Subcutaneous adipose tissue (tissue), 3 donors: ENCODE measurements around a stretch of chr2.

DNA sequence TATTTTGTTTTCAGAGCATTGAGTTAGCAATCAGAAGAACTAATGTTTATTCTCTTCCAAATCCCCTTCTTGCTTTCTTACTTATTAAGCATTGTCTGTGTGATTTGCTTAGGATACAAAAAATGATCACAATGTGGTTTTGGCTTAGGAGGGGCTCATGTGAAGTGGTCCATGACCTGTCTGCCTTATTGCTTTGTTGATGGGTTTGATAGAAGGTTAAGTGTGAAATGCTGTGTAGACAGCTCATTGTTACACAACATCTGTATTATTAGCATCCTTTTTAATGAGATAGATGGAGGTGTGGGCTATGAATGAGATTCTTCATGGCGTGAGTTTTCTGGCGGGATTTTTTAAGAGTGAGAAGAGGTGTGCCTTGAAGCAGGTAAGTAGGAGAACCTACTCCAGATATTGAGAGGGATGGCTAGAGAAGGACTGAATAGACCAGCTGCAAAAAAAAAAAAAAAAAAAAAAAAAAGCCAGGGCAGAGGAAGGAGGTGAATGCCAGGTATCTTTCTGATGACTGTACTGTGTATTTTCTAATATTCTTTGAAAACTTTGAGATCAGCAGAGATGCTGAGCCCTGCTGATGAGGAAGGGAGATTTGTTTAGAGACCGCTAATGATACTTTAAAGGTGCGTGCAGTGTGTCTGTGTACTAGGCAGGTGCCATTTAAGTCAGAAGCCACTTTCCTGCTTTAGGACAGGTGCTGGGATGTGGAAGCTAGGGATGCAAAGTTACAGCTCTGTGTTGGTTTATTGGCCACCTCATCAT, 43.7 kb downstream of the FMNL2 start:
- PRO-cap, result no peak
- RAMPAGE, long total RNA, 3 experiments, result no peak in any of the 3 experiments

DNA sequence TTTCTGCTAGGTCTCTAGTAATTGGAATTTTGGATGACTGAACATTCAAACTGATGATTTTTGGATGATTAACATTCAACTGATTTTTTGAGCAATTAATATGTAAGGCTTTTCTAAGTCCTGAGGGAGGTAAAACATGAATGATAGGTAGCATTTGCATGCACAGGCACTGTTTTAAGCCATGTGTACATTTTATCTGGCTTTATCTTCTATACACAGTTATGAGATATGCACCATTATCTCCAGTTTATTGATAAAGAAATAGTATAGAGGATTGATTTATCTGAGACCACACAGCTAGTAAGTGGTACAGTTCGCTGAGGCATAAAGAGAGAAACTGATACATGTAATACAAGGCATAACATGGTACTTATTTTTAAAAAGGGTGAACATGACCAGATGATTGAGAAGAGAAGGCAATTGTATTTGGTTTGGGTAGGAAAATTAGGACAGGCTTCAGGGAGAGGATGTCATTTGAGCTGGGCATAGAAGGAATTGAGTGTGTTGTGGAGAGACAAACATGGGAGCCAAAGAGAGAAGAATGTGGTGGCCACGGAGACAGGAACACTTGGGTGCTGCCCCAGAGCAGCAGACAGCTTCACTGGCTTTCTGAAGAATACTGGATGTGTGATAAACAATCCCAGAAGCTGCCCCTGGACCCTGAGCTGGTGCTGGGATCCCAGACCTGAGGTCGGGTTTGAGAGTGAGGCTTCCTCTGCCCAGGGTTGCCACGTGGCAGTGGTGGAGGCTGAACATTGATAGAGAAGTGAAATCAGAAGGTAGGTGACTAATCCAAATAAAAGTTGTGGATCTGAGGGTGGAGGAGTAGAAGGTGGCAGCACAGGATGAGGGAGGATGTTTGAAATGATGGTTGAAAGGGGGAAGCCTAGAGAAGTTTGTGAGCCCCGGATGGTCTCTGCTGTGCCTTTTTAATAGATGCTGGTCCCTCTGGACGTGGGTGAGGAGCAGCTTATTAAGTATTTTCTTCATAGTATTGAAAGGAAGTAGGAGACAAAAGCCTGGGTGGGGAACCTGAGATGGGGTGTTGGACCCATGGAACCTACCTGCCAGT, 63.8 kb downstream of the FMNL2 start:
- PRO-cap, result no peak
- RAMPAGE, long total RNA, 3 experiments, result no peak in any of the 3 experiments

DNA sequence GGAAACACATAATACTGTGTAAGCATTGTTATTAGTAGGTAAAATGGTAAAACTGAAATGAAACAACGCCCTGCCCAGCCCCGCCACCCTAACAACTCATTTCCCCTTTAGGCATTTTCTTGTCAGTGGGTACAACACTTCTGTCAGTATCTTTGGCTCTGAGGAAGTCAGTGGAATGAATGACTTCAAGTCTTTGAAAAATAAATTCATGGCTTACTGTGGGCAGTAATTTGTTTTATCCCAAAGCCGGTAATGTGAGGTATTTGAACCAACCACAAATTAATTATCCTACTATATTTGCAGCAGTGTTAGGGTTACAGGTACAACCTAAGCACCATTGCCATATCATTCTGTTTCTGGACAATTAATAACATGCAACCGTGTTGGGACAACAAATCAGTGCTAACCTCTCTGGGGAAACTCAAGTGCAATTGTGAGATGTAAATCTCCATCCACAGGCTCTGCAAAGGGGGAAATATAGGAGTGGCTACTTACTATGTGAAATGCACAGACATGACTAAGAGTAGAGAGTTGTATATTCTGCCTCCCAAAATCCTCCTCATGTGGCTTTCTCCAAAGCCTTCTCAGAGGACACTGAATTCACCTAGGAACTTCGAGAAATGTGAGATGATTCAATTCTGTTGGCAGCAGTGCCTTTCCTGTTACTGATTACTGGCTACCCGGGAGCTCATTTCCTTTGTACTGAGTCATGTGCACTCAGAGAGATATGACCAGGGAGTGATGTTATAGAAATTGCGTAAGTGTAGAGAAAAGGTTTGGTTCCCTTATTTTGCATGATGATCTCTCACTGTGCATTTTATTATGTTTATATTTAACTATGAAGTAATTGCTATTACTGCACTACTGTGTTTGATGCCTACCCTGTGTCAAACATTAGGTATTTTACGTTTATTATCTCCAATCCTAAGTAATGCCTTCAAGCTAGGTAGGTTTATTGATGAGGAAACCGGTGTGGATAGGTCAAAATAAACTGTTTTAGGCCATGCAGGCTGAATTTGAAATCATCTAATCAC, 86.4 kb downstream of the FMNL2 start:
- PRO-cap, result bidirectional peak, plus-strand start at position 725 of the sequence, minus-strand start at position 596 of the sequence
- RAMPAGE, long total RNA, 3 experiments, result no peak in any of the 3 experiments

DNA sequence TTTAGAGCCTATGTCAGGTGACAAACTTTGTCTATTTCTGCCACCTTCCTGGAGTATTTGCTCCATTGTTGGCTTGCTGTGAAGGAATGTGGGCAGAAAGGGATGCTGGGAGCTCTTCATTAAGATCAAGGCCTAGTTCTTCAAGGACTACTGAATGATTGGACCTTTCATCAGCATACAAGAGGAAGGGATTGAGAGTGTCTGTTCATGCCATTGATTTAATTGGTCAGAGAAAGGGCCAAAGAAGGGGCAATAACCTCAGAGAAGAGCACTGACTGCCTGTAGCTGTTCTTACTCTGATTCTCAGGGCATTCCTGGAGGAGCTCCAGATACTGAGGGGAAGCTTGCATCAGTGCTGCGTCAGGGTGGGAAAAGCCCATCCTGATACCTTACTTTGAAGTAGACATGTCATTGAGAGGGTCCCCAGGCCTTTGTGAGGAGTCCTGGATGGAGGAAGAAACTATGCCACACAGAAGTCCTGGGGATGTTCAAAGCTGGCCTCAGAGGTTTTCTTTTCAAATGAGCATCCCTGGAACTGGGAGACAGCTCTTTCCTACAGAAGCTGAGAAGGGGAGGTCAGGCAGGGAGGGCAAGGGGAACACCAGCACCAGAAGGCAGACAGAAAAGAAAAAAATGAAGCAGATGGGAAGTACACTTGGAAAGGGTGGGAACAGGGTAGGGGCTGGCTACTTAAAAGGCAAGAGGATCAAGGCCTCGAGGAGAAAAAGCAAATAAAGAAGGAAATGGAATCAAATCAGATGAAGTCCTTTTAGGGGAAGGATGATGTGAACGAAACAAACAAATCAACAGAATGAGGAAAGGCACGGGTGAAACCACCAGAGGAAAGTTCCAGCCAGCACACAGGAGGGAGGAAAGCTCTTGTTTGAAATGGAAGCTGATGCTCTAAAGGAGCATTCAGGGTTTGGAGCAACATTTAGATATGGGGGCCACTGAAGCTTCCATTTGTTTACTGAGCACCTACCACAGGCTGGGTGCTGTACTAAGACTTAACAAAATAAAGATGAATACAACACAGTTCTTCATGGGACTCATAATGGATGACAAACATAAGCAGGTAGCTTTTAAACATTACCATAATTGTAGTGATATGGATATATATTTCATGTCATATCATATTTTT, 120.0 kb downstream of the FMNL2 start:
- PRO-cap, result no peak
- RAMPAGE, long total RNA, 3 experiments, result start-site peak on the plus strand in 1 of 3 experiments, centred at position 210 of the sequence, 6 reads per replicate

GRCh38 chr2:152594098-152594795, 123.0 kb downstream of the PRPF40A start:
- PRO-cap, result no peak
- RAMPAGE, long total RNA, 3 experiments, result no peak in any of the 3 experiments

GRCh38 chr2:152594796-152595309, 122.4 kb downstream of the PRPF40A start:
- PRO-cap, result no peak
- RAMPAGE, long total RNA, 3 experiments, result no peak in any of the 3 experiments

DNA sequence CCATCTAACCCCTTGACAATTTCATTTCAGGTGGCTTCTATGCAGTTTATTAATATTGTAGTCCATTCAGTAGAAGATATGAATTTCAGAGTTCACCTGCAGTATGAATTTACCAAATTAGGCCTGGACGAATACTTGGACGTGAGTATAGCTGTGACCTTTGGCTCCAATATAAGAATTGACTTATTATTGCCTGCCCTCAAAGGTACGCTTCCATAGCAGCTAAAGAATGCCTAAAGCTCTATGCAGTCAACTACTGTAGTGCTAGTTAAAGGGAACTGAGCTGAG, 105.9 kb downstream of the PRPF40A start:
- PRO-cap, result no peak
- RAMPAGE, long total RNA, 3 experiments, result start-site peak on the plus strand in 1 of 3 experiments, centred at position 72 of the sequence, 21 reads per replicate

DNA sequence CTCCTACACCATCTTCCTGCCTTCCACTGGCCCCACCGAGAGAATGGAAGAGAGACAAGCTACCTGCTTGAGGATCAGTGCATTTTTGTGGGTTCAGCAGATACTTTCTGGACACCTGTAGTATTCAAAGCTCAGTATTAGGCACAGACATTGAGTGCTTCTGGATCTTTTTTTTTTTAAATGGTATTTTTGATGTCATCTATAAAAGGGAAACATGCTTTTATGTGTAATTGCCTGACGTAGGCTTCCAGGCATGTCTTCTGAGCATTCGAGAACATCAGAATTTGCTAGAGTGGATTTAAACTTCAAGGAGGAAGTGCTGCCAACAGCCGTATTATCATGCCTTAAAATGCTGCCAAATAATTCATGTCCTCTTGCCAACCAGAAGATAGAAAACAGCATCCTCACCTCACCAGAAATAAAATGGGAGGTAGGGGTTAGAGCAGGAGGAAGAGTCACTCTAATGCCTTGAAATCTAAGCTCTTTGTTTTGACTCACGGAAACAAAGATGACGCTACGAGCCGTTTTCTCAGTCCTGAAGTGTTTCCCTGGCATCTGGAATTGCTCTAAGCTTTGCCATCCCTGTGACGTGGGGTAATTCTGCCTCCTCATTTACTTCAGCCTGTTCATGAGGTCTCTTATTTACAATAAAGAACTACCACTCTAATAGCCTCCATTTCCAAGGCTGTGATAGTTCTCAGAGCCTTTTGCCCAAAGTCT, 97.2 kb downstream of the PRPF40A start:
- PRO-cap, result no peak
- RAMPAGE, long total RNA, 3 experiments, result no peak in any of the 3 experiments

DNA sequence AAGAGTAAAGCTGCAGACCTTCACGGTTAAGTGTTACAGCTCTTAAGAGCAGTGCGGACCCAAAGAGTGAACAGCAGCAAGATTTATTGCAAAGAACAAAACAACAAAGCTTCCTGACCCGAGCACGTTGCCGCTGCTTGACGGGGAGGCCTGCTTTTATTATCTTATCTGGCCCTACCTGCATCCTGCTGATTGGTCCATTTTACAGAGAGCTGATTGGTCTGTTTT, 85.9 kb downstream of the ARL6IP6 start:
- PRO-cap, result no peak
- RAMPAGE, long total RNA, 3 experiments, result no peak in any of the 3 experiments

DNA sequence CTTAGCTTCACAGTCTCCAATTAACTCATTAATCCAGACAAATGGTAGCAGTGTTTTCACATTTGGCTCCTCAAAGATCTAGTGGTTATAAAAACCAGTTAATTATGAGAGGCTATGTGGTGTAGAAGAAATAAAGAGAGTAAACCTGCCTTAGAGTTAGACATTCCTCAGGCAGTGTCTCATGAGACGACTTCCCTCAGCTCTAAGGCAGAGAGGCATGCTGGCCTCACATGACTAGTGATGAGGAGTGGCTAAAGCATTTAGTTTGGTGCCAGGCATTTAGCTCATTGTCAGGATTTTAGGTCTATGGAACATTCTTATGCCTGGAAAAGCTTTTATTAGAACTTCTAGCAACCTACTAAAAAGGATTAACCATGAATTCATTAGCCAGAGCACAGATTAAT, 90.3 kb downstream of the RPRM start:
- PRO-cap, result no peak
- RAMPAGE, long total RNA, 3 experiments, result no peak in any of the 3 experiments

DNA sequence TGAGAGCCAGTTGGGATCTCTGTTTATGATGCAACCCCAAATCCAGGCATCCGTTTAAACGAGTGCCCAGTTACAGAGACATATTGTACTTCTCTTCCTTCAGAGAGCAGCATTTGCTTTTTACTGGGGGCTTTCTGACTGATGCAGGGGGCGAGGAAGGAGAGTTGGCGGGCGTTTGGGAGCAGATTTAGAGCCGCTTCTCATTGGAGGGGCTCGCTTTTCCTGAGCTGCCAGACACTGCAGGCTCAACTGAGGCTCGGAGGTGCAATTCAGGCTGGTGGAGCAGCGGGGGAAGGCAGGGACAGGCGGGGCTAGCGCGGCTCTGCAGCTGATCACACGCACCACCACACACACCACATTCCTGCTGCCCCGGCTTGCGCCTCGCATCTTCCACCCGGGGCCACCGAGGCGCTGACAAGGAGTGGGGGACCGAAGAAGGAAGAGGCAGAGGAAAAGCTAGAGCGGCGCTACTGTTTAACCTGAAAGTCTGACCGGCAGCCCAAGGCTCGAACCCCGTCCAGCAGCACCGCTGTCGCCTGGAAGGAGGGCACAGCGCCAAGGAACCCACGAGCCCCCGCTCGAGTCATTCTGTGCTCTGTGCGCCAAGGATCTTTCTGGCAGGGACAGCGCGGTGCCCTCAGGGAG, 1.2 kb upstream of the KCNJ3 start:
- PRO-cap, result no peak
- RAMPAGE, long total RNA, 3 experiments, result no peak in any of the 3 experiments

DNA sequence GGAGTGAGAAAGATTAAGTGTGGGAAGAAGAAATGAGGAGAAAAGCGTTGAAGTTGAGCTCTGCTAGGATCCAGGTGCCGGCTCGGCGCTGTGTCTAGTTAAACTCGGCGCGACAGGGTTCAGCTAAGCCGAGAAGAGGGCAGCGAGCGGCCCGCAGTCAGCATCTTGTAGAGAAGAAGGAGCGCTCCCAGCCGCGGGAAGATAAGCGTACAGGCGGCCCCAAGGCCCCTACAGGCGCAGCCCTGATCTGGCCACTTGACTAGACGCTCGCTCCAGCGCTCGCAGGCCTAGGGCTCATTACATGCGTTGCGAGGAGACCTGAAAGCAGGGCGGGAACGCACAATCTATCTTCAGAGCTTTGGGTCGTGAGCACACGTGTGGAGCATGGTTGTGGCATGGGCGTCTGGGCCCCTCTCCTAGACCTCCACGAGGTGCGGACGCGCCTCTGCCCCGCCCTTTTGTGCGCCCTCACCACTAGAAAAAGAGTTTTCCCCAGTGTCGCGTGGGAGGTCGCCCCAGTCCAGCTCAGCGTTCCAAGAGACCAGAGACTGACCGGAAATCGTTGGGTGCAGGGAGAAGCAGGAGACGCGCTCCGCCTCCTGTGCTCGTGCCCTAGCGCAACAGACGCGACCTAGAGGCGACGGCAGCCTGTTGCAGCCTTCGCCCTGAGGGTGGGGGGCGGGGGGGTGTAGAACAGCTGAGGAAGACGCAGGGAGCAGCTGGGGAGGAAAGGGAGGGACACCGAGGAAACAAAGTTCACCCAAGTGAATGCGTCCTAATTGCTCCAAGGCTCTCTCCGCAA, 12.7 kb downstream of the NR4A2 start:
- PRO-cap, result bidirectional peak, plus-strand start at position 623 of the sequence, minus-strand start at position 550 of the sequence
- RAMPAGE, long total RNA, 3 experiments, result no peak in any of the 3 experiments

DNA sequence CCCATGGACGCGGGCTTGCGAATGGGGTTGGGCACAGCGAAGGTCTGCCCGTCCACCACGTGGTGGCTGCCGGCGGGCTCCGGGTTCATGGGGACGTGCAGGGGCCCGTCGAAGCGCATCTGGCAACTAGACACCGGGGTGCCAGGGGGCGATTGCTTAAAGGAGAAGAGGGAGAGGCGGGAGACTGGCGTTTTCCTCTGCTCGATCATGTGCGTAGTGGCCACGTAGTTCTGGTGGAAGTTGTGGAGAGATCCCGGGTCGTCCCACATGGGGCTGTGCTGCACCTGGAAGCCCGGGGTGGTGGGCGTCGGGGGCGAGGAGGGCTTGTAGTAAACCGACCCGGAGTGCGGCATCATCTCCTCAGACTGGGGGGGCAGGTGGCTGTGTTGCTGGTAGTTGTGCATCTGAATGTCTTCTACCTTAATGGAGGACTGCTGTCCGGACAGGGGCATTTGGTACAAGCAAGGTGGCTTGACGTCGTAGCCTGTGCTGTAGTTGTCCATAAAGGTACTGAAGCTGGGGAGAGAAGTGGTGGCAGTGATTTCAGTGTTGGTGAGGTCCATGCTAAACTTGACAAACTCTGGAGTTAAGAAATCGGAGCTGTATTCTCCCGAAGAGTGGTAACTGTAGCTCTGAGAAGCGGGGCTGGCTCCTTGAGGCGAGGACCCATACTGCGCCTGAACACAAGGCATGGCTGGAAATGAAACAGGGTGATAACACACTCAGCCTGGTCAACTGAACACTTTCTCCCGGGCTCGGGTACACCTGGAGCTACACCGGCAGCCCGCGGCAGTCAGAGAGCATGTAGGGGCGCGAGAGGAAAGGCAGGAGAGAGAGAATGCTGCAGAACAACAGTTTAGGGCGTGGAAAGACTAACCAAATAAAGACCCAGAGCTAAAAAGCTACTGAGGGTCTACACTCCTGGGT, 2.8 kb downstream of the NR4A2 start:
- PRO-cap, result no peak
- RAMPAGE, long total RNA, 3 experiments, result no peak in any of the 3 experiments

- PRO-cap, result no peak
- RAMPAGE, long total RNA, 3 experiments, result no peak in any of the 3 experiments
Measured at GRCh38 chr2:156434692-156435131, 1.5 kb upstream of the GPD2 start.

DNA sequence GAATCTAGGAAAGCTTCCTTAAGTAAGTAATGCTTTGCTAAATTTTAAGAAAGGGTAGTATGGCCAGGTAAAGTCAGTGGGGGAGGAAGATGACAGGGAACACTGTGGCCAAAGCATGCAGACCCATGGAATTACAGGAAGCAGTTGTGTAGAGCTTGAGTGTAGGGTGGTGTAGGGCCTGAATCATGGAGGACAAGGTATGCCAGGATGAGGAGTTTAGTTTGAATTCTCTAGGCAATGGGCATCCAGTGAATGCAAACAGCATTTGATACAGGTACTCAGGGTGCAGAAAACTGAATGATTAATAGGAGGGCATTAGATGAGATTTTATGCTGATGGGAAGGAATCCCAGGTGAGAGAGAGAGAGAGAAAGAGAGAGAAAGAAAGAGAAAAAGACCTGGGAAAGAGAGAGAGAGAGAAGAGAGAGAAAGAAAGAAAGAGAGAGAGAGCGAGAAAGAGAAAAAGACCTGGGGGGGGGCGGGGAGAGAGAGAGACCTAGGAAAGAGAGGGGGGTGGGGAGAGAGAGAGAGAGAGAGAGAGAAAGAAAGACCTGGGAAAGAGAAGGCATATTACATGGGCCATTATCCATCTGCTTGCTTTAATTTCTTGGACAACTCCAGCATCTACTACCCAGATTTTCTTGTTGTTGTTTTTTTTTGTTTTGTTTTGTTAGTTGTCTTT, 98.9 kb downstream of the GPD2 start:
- PRO-cap, result no peak
- RAMPAGE, long total RNA, 3 experiments, result no peak in any of the 3 experiments

DNA sequence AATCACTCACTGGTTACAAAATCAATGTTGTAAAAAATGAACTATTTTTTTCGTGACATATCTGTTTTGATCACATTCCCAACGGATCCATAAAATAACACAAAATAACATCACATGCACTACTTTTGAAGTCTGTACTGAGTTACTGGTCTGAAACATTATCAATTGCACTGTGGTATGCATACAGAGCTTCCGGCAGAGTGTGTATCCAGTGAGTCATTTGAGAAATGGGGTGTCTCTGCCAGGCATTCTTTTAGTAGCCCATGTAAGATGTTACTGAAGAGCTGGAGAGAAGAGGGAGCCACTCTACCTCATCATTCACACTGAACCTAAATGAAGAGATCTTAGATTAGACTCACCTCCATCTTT, 204.6 kb upstream of the GALNT5 start:
- PRO-cap, result no peak
- RAMPAGE, long total RNA, 3 experiments, result no peak in any of the 3 experiments

DNA sequence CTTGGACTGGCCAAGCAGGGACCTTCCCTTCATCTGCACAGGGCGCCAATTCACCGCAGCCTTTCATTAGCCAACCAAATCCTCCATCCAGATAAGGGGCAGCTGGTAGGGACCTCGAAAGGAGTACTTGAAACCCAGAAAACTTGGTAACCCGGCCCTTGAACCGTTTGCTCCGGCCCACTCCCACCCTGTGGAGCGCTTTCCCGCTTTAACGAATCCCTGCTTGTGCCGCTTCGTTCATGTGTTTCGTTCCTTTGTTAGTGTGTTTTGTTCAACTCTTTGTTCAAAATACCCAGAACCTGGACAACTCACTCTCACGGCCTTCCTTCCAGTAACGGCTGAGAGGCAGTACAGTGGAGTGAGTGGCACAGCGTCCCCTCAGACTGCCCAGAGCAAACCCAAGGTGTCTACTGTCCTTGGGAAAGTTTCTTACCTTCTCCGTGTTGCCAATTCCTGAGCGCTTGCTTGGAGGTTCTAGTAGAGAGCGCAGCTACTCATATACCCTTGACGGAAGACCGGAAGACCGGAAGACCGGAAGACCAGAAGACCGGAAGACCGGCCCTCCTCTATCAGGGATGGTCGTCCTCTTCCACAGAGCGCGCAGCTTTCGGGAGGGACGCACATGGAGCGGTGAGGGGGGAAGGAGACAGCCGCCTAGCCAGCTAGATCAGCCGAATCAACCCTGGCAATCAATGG, 27.0 kb downstream of the ERMN start:
- PRO-cap, result no peak
- RAMPAGE, long total RNA, 3 experiments, result no peak in any of the 3 experiments

DNA sequence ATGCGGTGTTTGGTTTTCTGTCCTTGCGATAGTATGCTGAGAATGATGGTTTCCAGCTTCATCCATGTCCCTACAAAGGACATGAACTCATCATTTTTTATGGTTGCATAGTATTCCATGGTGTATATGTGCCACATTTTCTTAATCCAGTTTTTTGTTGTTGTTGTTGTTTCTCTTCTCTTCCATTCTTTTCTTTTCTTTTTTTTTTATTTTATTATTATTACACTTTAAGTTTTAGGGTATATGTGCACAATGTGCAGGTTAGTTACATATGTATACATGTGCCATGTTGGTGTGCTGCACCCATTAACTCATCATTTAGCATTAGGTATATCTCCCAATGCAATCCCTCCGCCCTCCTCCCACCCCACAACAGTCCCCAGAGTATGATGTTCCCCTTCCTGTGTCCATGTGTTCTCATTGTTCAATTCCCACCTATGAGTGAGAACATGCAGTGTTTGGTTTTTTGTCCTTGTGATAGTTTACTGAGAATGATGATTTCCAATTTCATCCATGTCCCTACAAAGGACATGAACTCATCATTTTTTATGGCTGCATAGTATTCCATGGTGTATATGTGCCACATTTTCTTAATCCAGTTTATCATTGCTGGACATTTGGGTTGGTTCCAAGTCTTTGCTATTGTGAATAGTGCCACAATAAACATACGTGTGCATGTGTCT, 46.4 kb downstream of the CYTIP start:
- PRO-cap, result no peak
- RAMPAGE, long total RNA, 3 experiments, result no peak in any of the 3 experiments

- PRO-cap, result no peak
- RAMPAGE, long total RNA, 3 experiments, result no peak in any of the 3 experiments
Measured at GRCh38 chr2:157410283-157410792, 33.6 kb downstream of the CYTIP start.

DNA sequence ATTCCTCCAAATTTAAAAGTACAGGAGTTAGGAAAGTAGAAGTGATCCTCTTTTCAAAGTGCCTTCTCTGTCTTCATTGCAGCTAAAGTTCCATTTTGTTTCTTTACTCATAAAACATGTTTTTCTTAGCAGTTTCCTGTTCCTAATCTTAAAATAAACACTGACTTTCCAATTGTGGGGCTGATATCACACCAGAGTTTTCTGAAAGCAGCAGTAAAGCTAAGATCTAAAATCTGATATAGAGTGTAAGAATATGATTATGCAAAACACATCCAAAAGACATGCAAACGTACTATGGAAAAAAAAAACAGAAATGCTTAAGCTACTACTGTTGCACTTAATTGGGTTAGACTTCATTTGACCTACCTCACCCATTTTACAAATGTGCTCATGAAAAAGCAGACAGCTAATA, 10.6 kb downstream of the CYTIP start:
- PRO-cap, result no peak
- RAMPAGE, long total RNA, 3 experiments, result no peak in any of the 3 experiments